ENCODE results near the genes POU2AF1, DIXDC1 and TTC12.

GRCh38 chr11:111379079-111379607 lies at the start of gene POU2AF1:
POU2AF1 (minus strand) TSS chr11:111379275.
- PRO-cap = no peak

DNA sequence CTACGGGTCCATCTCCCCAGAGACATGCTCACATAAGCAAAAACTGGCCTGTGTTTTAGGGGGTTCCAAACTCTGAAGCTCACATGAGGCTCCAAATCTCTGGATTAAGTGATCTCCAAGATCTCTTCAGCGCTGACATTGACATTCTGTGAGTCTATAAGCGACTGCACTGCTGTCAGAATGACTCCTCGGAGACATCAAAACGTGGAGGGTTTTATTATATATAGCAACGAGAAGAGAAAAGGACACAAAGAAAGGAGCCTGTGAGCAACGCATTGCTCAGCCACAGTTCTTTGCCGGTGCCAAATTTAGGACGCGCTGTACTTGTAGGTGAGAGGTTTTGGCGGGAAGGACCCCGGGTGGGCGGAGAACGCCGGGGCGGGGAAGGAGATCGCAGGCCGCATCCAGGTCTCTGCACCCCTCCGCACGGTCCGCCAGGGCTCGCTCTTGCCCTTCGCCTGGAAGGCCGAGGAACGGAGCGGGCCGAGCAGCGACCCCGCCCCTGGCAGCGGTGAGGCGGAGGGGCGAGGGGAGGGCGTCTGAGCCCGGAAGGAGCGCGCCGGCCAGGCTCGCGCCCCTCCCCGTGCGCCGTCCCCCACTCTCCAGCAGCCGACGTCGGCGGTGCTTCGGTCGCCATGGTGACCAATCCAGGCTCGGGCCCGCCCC lies 413 bp upstream of the SIK2 start:
- PRO-cap = bidirectional peak, plus-strand start outside the sequence, minus-strand start at position 445 of the sequence

GRCh38 chr11:111653268-111653661 lies 51.0 kb downstream of the SIK2 start:
- PRO-cap = no peak

GRCh38 chr11:111774791-111775709 lies 8.9 kb upstream of the PPP2R1B start:
- PRO-cap = no peak

GRCh38 chr11:111913910-111914451 lies 1.4 kb downstream of the HSPB2 start:
- PRO-cap = no peak

DNA sequence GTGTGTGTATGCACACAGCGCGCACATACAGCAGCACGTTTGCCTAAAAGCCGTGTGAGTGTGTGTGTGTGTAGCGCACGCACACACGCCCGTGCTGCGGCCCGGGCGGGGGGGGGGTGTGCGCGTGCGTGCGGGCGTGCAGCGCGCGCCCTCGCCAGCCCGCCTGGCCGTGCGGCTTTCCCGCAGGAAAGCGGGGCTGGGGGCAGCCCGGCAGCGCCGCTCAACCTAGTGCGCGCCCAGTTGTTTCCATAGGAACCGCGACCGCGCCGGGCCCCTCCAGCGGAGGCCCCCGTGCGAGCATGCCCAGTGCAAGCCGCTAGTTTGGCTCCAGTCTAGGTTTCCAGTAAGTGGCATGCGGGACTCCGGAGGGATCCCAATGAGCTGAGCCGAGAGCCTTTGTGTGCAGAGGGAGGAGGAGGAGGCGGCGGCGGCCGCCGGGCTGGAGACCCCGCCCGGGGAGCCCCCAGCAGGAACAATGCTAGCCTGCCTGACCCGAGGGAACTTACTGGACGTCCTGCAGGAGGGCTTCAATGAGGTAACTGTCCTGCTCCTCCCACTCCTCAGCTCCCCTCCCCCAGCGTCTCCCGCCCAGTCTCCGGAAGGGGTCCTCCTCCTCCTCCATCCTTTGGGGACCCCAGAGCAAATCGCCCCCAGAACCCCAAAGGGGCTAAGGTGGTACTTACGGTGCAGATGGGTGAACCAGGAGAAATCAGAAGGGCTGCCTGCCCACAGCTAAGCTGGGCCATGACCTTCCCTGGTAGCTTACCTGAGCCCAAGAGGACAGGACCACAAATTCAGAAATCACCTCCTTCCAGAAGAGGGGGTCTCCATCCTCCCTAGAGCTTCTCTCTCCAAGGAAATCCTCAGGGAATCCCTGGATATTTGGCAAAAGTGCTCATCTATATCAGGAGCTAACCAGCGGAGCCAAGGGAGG lies at the start of gene DIXDC1:
TSS of gene DIXDC1 (plus strand) at position 319 of the 934 bp plus-strand sequence.
- PRO-cap = no peak

DNA sequence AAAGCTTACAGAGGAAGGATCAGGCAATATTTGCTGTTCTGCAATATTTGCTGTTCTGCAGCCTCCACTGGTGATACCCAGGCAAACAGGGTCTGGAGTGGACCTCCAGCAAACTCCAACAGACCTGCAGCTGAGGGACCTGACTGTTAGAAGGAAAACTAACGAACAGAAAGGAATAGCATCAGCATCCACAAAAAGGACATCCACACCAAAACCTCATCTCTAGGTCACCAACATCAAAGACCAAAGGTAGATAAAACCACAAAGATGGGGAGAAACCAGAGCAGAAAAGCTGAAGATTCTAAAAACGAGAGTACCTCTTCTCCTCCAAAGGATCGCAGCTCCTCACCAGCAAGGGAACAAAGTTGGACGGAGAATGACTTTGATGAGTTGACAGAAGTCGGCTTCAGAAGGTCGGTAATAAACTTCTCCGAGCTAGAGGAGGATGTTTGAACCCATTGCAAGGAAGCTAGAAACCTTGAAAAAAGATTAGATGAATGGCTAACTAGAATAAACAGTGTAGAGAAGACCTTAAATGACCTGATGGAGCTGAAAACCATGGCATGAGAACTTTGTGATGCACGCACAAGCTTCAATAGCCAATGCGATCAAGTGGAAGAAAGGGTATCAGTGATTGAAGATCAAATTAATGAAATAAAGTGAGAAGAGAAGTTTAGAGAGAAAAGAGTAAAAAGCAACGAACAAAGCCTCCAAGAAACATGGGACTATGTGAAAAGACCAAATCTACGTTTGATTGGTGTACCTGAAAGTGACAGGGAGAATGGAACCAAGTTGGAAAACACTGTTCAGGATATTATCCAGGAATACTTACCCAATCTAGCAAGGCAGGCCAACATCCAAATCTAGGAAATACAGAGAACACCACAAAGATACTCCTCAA lies 18.4 kb upstream of the DLAT start:
- PRO-cap = no peak

- PRO-cap = no peak
These were observed 7.5 kb upstream of the DLAT start for GRCh38 chr11:112017543-112018260.

- PRO-cap = no peak
These were observed 12.0 kb downstream of the IL18 start for GRCh38 chr11:112151542-112152734.

GRCh38 chr11:112255161-112256052 lies 5.3 kb downstream of the PLET1 start:
- PRO-cap = no peak

DNA sequence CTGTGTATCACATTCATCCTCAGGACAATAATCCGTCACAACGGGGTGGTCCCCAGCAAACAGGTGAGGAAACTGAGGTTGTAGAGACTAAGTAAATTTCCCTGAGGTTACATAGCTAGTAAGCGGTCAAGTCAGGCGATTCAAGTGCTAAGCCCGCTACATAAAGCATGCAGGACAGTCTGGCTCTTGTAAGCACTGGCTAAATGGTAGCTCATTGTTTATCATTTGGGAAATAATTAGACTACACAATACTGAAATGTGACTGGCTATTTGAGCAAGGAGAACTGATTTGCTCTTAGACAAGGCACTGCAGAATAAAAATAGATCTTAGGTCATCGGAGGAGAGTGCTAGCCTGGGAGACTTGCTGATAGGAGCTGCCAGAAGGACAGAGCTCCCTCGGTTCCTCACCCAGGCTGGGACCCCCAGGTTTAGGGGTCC lies 184.5 kb upstream of the NCAM1 start:
- PRO-cap = no peak

GRCh38 chr11:113314206-113315262 lies at the start of gene TTC12:
TTC12 (plus strand) TSS chr11:113314583.
- PRO-cap = bidirectional peak, plus-strand start at chr11:113314667, minus-strand start at chr11:113314388

GRCh38 chr11:113789984-113790277 lies 10.3 kb downstream of the CLDN25 start:
- PRO-cap = no peak

- PRO-cap = no peak
These were observed 66.3 kb downstream of the ZBTB16 start for GRCh38 chr11:114125766-114126274.

GRCh38 chr11:114157539-114158195 lies 98.2 kb downstream of the ZBTB16 start:
- PRO-cap = no peak

DNA sequence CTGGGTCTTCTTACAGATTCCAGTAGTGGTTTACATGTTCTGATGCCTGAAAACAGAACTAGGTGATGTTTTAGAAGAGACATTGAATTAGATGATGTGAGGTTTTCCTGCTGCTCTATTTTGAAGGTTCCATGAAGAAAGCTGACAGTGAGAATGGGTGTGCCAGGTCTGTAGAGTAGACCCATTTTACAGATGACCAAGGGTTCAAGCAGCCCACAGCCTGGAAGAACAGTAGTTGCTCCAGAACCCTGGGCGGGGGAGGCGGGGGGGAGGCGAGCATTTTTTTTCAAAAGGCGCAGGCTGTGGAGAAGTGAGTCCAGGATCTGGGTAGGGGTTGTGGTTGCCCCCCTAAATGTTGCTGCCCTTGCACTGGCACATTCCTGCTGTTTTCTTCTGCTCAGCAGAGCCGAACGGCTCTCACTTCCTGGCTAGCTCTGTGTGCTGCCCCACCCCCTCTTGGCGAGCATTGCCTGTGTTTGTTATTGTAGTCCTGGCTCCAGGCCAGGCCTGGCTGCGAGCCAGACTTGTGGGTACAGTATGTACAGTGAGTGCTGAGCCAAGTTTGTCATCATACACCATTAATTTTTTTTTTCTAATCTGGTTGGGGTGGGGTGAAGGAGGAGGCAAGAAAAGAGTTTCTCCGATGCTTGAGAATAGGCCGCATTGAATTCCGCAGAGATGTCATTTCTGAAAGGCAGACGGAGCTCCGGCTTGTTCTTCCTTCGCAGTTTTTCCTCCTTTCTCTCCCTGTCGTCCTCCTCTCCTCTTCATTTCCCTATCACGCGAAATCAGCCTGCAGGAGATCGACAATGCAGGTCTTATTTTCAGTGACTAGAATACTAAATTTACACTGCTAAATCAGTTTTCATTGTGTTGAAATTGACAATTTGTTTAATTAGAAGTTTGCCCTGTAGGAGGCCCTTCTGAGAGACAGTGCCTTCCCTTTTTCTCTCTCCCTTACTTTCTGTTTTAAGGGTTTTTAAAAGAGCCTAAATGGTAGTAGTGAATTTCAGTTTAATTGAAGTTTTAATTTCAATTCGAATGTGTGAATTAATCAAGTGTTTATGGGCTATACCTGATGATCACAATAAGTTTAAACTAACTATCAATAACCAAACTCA lies 100.5 kb downstream of the ZBTB16 start:
- PRO-cap = no peak

DNA sequence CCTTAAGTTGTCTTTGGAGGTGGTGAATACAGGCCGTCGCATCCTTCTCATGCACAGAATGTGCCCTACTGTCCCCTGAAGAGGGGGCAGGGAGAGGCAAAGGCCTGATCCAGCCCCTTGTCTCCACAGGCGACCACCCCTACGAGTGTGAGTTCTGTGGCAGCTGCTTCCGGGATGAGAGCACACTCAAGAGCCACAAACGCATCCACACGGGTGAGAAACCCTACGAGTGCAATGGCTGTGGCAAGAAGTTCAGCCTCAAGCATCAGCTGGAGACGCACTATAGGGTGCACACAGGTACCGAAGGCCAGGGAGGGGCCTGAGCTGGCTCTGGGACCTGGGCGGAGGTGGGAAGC lies 49.2 kb upstream of the NNMT start:
- PRO-cap = no peak

GRCh38 chr11:114250622-114251360 lies 45.4 kb upstream of the NNMT start:
- PRO-cap = no peak

DNA sequence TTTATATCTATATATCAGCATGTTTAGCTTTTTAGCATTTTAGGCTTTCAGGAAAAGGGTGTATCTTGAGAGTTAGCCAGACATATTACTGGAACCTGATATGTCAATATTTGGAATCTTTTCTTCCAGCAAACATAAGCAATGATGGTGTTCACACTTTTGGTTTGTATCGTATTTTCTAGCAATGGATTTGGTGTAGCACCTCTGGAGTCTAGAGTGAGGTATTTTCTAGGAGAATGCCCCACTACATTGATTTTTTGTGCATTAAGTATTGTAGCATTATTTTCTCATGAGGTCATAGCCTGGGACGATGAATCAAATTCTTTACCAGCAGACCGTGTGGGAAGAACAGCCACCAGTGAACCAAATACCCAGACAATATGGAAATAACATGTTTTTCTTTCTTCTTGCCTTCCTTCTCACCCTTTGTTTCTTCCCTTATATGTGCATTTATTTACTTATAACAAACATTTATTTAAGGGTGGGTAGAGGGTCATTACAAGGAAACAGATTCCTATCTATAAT lies 3.9 kb upstream of the NNMT start:
- PRO-cap = no peak

GRCh38 chr11:114315567-114316576 lies 19.7 kb downstream of the NNMT start:
- PRO-cap = no peak